ENCODE measurements around the gene THEGL.

GRCh38 chr4:53401324-53401818, 23.9 kb downstream of the FIP1L1 start:
- PRO-cap, result no peak

GRCh38 chr4:53452726-53453430, 75.4 kb downstream of the FIP1L1 start:
- PRO-cap, result no peak

DNA sequence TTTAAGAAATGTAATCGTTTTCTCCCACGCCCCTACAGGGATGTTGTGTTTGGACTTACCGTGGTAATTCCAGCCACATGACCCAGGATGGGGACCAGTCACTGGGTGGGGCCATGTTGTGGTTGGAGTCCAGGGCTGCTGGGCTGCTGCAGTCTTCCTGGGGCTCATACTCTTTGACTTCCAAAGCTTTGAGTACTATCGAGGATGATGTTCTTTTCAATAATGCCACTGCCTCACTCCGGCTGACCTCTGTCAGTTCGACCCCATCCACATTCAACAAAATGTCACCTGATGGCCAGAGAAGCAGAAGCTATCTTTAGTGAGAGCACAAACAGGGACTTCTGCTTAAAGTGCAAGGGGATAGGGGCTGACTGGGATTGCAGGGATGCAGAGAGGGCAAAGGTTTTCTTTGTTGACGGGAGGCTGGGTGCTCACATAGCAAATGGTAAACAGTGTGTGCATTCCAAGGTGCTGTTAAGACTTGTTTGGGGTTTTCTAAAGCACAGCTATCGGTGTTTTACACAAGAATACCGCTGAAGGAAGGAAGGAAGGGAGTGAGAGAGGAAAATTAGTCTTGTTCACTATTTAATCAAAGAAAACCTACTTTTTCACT, 99.4 kb downstream of the FIP1L1 start:
- PRO-cap, result no peak

DNA sequence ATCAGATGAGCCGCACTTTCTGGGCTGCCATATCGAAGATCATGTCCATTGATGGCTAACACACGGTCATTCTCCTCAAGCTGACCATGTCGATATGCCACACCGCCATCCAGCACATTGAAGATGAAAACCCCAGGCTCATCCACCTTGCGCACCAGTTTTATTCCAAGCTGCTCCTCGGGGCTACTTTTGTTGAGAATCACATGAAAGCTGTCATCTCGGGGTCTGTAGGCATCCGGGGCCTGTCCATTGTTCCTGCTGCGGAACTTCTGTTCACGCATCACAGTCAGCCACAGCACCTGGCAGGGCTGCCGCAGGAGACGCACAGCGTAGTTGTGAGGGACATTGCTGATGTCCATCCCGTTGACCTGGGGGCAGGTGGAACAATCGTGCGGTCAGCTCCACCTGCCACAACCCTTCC, 95.2 kb downstream of the LNX1 start:
- PRO-cap, result no peak

DNA sequence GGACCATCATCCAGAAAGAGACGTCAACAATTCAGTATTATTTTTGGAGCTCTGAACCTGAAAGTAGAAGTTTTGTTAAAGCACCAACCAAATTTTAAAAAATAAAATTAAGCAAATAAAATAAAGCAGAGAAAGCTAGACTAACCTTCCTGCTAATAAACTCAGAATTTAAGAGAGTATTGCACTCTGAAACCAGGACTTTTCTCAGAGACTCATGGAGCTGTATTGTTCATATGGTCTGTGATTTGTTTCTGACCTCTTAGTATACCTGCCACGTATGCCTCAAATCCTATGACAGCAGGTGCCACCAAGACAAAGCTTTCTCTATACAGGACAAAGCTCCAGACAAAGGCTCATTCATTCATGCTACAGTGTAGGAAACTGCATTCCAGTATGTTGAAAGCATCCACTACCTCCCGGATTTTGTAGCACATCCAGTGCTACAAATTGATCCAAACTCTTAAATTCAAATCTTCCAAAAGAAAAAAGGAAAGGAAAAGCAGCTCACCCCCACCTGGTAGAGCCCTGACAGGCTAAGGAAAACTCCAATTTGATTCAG, 178.4 kb downstream of the CHIC2 start:
- PRO-cap, result no peak

- PRO-cap, result no peak
Observed at GRCh38 chr4:53929923-53930463, 134.4 kb downstream of the CHIC2 start.

DNA sequence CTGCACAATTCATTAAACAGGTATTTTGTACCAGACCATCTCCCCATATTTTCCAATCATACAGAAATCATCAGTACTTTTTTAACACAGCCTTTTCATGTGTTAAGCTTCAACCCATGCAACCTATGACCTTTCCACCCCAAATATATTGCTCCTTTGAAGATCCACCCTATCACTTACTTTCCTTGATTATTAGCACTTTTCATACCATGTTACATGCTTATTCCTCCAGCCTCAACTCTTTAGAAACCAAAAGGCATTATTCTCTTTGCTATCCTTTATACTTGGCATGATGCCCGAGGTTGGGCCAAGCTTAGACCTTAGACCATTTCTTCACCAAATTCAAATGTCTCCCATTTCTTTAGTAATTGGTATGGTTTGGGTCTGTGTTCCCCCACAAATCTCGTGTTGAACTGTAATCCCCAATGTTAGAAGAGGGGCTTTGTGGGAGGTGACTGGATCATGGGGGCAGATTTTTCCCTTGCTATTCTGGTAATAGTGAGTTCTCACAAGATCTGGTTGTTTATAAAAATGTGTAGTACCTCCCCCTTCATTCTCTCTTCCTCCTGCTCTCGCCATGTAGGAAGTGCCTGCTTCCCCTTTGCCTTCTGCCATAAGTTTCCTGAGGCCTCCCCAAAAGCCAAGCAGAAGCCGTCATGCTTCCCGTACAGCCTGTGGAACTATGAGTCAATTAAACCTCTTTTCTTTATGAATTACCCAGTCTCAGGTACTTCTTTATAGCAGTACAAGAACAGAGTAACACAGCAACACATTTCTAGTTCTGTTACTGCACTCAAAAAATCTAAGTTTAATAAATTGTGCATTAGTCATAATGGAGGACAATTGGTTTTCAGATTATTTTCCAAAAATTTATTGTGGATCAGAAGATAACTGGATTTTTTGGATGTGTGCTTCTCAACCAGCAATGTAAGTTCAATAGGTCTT, 70.2 kb downstream of the CHIC2 start:
- PRO-cap, result no peak

GRCh38 chr4:54024826-54025781, 39.3 kb downstream of the CHIC2 start:
- PRO-cap, result no peak

- PRO-cap, result no peak
Observed at GRCh38 chr4:54051518-54052288, 12.7 kb downstream of the CHIC2 start.

GRCh38 chr4:54085233-54085908, 14.6 kb upstream of the GSX2 start:
- PRO-cap, result no peak

- PRO-cap, result no peak
Observed at GRCh38 chr4:54234218-54234746, 5.2 kb downstream of the PDGFRA start.

GRCh38 chr4:55079754-55080338, 45.5 kb downstream of the KDR start:
- PRO-cap, result no peak

GRCh38 chr4:55545470-55546244, 1.1 kb downstream of the CLOCK start:
- PRO-cap, result unidirectional peak, plus-strand start at chr4:55545755; bidirectional peak, plus-strand start at chr4:55546169, minus-strand start at chr4:55545909

DNA sequence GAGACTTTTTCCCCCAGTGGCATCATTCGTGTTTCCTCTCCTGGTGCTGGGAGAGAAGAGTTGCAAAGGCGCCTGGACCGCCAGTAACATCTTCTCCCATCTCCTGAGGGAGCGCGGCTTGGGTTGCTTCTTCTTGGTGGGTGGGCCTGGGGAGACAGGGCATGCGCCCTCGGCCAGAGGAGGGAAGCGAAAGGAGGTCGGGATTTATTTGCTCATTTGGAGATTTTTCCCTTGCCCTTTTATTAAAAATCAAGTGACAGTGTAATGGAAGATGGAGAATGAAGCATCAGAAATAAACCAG, 603 bp upstream of the CLOCK start:
- PRO-cap, result no peak

DNA sequence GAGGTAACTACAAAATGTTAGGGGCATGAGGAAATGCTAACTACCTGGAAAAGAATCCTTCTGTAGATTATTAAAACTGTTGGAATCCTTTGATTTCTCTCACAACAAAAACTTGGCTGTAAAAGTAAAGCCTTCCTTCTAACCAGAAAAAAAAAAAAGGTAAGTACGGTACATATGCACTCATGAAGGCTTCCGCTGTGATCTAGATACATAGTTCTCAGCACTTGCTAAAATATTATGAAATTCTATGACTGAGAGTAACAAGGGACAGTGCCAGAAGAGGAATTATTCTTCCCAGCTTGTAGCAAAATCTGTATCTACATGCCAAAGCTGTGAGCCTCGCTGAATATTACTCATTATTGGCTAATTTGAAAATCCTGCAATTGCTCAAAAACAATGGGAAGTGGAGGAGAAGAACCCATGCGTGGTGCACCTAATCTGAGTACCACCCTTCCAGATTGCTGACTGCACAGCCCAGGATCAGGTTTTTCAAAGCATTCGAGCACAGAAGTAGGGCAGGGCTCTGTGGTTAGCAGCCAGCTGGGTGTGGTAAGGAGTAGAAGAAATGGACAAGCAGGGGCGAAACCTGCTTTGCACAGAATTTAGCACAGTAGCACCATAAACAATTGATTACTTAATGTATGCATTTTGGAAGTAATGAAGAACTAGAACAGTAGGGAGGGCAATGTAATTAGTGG, 17.3 kb upstream of the PDCL2 start:
- PRO-cap, result no peak

DNA sequence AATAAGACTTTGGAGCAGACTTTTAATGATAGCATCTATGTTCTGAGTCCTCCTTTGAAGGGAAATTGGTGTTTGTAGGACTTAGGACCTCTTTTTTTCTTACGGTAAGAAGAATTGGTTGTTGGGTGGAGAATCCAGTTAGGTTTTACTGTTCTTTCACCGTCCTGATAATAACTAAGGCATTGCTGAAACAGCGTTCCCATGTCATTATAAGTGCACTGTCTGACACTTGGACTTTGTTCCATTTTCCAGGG, 119.8 kb downstream of the AASDH start:
- PRO-cap, result no peak

GRCh38 chr4:56388088-56388542, 824 bp upstream of the AASDH start:
- PRO-cap, result no peak

DNA sequence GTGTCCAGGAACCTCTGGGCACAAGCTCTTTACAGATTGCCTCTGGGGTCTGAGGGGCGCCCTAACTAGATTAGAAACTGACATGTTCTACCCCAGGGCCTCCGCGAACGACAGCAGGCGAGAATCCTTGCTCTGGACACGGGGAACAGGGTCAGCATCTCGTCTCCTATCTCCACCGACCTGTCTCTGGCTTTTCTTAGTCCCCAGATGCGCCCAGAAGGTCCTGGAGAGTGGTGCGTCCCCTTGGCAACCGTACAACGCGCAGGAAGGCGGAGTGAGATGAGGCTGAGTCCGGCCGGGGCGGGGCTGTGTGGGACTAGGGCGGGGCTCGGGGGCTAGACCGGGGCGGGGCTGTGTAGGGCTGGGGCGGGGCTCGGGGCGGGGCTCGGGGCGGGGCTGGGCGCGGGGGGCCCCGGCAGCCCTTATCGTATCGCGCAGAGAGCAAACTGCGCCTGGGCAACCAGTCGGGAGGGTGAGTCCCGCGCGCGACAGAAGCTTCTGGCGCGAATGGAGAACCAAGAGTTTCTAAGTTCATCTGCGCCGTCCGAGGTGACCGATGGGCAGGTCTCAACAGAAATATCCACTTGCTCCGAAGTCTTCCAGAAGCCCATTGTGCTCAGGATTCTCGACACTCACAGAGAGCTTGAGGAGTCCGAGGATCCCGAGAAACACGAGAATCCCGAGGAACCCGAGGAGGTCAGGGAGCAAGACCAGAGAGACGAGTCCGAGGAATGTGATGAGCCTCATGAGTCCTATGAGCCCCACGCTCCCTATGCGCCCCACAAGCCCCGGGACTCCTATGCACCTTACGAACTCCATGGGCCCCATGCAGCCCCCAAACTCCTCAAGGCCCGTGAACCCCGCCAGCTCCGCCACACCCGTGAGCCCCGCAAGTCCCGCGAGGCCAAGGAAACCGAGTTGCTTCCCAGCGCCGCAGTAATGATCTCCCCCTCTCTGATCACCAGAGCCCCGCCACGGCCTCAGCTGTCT, at the start of gene THEGL:
Gene THEGL (plus strand): TSS at position 437 of the 990 bp plus-strand sequence.
- PRO-cap, result unidirectional peak, plus-strand start at position 444 of the sequence

- PRO-cap, result bidirectional peak, plus-strand start at chr4:56908985, minus-strand start at chr4:56908805
Observed at GRCh38 chr4:56908397-56909478, 1.0 kb downstream of the REST start.

- PRO-cap, result no peak
Observed at GRCh38 chr4:57049493-57050095, 60.6 kb downstream of the IGFBP7 start.